Heart (tissue), 3 donors: ENCODE data around the gene DOK6.

GRCh38 chr18:68874496-68874824 is 76.6 kb downstream of the CCDC102B start:
- RAMPAGE, long total RNA, 2 experiments, result no peak in any of the 2 experiments

GRCh38 chr18:69400045-69401227 is at the start of gene DOK6:
Gene DOK6 (plus strand): TSS chr18:69400888.
- RAMPAGE, long total RNA, 2 experiments, result no peak in any of the 2 experiments

- RAMPAGE, long total RNA, 2 experiments, result no peak in any of the 2 experiments
These were observed 20.3 kb upstream of the CD226 start for GRCh38 chr18:69967963-69968294.

- RAMPAGE, long total RNA, 2 experiments, result no peak in any of the 2 experiments
These were observed 37.5 kb upstream of the RTTN start for GRCh38 chr18:70242926-70243417.

GRCh38 chr18:70288166-70288327 is 798 bp upstream of the SOCS6 start:
- RAMPAGE, long total RNA, 2 experiments, result no peak in any of the 2 experiments

- RAMPAGE, long total RNA, 2 experiments, result no peak in any of the 2 experiments
These were observed 13.2 kb downstream of the SOCS6 start for GRCh38 chr18:70302099-70302484.

GRCh38 chr18:70683255-70683604 is 394.4 kb downstream of the SOCS6 start:
- RAMPAGE, long total RNA, 2 experiments, result no peak in any of the 2 experiments

DNA sequence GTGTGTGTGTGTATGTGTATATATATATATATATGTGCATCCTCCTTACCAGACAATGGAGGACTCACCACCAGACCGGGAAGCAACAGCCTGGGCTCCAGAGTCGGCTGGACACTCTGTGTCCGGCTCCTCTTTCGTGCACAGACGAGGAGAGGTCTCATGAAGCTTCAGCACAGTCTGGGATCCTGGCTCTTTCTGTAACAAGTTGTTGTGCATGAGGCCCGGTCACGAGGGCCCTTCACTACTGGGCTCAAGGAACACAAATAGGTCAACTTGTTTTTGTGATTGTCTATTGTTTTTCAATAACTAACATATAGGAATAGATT is 965.4 kb downstream of the CBLN2 start:
- RAMPAGE, long total RNA, 2 experiments, result no peak in any of the 2 experiments

DNA sequence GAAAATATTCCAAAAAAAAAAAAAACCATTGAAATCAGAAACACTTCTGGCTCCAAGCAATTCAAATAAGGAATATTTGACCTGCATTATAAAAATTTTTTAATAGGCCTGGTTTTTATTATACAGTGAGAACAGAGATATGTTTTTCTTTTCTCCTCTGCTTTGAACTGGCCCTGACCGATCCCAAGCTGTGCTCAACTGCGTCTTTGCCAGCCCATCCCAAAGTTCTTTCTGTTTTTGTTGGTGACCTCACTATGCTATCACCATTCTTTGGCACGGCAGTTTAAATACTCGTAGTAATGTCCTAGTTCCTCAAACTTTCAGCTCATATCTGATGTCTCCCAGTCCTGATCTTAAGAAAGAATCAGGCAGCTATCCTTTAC is 42.2 kb upstream of the NETO1 start:
- RAMPAGE, long total RNA, 2 experiments, result no peak in any of the 2 experiments

DNA sequence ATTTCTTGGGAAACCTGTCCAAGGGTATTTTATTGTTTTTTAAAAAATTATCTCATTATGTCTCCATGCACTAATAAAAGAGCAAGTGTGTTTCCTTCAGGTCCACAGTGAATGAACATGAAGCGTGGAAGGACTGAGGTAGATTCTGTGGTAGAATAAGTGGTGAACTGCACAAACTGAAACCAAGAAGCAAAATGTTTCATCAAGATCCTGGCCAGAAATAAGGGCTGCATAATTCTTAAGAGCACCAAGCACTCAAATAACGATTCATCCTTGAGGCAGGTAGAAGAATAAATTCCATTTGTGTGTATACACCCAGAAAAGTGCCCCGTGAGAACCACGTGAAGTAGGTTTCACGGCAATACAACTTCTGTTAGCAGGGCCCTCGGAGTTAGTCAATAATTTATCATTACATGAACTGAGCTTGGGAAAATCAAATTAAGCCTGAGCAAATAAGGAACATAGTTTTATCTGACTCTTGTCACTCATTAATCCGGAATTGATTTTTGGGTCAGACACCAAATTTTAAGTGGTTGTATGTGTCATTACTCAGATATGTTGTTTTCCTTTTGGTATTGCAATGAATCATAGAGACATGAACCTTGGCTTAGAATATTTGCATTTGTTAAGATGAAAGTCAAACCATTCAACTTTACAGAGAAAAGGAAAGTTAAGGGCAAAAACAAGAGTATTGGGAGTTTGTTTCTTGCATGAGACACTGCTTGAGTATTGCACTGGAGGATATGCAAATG is 472.5 kb upstream of the NETO1 start:
- RAMPAGE, long total RNA, 2 experiments, result no peak in any of the 2 experiments

DNA sequence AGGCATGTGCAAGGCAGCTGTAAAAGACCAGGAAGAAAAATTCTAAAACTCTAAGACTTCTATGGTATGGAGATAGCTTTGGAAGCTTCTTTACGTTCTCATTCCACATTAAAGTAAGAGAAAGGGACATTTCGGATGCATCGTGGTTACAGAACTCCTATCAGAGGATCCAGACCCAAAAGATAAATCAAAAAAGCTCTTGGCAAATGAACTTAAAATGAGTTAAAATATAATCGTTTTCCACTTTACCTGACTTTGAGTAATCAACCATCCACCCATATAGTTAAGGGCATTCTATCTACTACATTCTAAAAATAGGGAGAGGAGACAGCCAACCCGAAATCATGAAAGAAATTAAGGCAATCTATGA is 50.2 kb downstream of the CYB5A start:
- RAMPAGE, long total RNA, 2 experiments, result no peak in any of the 2 experiments

GRCh38 chr18:74266096-74266676 is 25.6 kb downstream of the CYB5A start:
- RAMPAGE, long total RNA, 2 experiments, result no peak in any of the 2 experiments

DNA sequence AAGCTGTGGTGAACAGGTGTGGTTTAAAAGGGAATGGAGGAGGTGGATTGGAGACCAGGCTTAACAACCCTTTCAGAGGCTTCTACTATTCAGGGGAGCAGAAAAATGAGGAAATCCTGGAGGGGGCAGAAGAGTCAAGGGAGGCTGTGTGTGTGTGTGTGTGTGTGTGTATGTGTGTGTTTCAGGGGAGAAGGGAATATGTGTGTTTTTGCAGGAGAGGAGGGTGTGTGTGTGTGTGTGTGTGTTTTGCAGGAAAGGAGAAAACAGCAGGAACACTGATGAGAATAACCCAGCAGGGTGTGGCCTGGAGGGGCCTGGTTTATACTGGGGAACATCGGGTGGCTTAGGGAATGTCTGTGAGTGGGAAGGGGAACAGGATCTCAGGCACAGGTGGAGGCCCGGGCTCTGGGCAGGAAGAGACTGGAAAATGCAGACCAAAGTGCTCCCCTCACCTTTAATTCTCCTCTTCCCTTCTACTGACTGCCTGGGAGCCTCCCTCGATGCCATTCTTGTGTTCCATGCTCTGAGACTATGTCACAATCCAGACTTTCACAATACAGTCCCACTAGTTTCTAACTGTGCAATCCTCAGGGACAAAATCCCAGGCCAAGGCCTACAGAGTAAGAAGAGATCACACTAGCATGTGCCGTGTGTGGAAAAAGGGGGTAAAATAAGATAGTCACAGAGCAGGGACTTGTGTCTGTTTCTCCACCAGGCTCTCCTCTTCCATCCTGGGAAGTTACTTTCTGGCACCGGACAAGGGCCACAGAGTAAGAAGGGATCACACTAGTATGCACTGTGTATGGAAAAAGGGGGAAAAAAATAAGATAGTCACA is 9.9 kb downstream of the CYB5A start:
- RAMPAGE, long total RNA, 2 experiments, result no peak in any of the 2 experiments

DNA sequence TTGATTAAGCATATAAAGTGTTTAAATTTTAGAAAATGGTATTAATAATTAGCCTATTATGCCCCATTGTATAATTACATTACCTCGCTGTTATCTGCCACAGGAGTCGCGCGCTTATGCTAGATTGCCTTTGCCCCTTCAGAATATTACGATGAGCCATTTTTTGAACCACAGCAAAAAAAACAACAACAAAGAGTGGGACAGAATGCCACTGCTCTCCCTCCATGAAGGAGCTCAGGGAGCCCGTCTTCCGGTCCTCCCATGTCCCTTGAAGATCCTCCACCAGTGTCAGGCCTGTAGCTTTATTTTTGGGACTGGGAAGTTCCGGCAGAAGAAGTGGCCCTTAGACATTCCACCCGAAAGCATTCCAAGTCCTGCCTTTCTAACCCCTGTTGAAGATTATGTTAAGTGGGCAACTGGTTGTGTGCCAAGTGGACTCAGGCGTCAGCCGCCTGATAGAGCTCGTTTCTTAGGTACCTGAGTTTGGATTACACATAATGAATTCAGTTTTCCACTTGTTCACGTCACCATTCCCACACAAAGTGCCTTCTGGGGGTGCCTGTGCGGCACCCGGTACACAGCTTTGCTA is 156.6 kb downstream of the PTGR3 start:
- RAMPAGE, long total RNA, 2 experiments, result no peak in any of the 2 experiments

DNA sequence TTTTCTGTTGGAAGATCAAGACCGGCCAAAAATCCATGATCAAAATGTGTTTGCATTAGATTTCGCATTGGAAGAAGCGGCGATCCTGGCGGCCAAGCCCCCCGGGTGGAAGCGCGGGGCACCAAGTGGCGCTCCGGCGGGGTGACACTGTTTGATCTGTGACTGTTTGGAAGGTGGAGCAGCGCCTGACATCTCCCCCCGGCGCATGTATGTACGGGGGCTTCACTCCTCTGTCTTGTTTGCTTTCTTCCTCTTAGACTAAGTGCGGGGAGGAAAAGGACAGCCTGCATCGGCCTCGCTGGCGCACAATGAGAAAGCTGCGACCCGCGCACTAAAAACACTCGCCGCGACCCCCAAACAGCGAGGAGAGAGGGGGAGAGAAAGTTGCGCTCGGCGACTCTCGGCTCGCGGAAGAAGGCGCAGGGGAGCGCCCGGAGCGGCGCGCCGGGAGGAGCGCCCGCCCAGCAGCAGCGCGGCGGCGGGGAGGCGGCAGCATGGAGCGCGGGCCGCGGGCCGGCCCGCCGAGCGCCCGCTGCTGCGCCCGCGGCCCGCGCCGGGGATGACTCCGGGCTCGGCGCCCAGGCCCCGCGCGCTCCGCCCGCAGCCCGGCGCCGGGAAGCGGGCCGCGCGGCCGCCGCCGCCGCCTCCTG is 565 bp downstream of the TSHZ1 start:
- RAMPAGE, long total RNA, 2 experiments, result no peak in any of the 2 experiments

GRCh38 chr18:75216555-75217235 is 6.1 kb downstream of the TSHZ1 start:
- RAMPAGE, long total RNA, 2 experiments, result no peak in any of the 2 experiments

DNA sequence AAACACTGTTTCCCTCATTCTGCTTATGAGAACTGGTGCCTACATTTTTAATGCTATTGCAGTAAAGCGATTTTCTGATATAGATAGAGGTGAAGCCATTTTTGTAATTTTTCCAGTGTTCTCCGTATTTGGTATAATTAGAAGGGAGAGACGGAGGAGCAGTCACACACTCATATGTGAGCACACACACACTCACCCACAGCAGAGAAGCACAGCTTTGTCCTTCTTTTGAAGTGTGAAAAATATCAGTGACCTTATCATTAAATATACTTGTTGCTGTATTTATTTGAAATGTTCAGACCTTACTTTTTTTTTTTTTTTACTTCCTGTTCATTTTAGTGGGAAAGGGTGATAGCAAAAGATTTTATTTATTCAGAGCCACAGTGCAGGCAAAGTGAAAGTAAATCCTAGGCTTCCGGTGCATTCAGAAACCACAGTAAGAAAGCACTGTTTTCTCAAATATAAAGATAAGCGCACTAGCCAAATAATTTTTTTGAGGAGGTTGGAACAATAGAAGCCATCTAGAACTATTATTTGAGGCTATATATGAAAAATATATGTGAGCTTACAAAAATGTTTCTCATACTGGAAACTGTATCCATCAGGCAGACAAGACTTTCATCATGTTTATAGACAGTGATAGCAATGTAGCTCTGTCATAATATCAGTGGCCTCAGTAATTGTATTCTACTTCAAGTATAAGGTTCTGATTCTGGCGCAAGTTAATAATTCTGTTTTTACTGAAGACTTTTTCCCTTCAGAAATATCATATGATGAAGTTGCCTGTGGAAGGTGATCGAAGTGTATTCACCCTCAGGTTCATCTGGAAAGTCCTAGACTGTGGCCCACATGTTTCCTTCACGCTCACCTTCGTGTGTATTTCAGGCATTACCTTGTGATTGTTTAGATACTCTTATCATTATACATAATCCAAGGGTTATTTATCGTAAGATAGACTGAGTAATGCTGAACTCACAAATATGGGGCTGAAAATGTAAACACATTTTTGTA is 37.3 kb downstream of the TSHZ1 start:
- RAMPAGE, long total RNA, 2 experiments, result no peak in any of the 2 experiments

DNA sequence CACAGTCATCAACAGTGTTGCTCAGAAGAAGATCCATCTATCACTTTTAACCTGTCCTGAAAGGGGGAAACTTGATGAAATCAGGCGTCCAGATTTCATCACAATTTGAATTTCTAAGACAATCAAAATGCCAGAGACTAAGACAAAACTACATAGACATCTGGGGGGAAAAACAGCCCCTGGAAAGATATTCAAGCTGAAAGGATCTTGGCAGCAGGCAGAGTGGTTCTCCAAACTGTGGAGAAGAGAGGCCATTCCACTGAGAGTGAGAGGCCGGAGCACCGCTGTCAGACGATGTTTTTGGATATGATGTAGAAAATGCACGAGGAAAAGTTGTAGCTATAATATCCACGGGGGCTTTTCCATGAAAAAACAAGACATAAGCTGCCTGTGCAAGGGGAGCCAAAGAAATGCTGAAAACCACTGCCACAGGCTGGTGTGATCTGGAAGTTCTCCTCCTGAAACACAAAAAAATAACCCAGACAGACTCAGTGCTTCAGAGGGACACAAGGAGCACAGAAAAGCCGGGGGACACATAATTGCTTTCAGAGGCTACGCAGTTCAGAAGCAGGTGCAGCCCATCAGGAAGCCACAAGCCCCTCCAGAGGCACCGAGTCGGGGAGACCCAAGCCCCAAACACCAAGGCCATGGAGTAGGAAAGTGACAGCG is 98.4 kb downstream of the ZNF516 start:
- RAMPAGE, long total RNA, 2 experiments, result no peak in any of the 2 experiments

- RAMPAGE, long total RNA, 2 experiments, result no peak in any of the 2 experiments
These were observed 82.9 kb downstream of the ZNF516 start for GRCh38 chr18:76411761-76412894.

- RAMPAGE, long total RNA, 2 experiments, result no peak in any of the 2 experiments
These were observed 43.2 kb downstream of the ZNF516 start for GRCh38 chr18:76451783-76452348.